Endodermal cell (in vitro differentiated cells): ENCODE measurements around the gene OGN.

GRCh38 chr9:89941994-89942309 is 337.1 kb downstream of the GADD45G start:
- PRO-cap = no peak

GRCh38 chr9:89996147-89996587 is 391.4 kb downstream of the GADD45G start:
- PRO-cap = no peak

DNA sequence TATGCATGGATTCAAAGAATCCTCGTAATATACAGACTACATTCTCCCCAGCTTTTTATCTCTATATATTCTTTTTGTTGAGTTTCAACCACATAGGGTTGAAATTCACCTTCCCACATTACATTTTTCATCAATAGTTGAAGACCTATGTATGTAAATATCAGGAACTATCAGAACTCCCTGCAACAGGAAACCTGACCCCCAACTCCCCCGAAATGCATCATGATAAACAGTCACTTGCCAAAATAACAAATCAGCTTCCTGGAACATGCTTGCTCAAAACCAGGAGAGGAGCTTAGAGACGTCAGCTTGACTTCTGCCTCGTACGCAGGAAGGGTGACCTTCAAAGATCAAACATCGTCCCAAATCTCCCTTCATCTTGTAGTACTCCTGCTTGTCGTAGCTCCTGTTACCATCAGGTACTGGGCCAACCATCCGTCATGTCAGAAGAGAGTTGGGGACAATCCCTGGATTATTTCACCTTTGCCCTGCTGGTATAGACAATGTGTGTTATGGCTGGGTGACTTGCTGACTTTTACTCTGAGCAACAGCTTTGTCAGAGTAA is 396.1 kb downstream of the GADD45G start:
- PRO-cap = no peak

DNA sequence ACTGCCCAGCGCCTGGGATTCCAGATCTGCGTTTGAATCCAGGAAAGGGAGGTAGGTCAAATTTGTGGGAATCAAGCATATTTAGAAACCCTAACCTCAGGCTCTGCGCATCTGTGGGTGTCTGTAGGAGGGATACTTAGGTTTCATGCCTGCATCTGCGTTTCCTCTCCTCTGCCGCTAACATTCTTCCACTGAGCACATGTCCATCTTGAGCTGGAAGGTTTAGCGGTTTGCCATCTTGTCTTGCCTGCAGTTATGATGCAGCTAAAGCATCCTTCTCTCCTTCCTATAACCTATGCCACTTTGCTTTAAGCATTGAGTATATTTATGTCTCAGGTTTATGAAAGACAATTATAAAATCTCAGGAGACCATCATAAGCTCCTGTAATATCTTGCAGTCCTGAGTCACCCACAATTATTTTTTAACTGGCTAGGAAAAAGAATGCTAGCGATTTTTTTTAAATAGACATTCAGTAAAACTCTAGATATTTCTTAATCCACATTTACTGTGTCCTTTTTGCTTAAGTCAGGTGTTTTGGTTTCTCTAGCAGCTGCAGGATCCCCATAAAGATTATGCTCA is 26.0 kb downstream of the SYK start:
- PRO-cap = no peak

- PRO-cap = no peak
These were observed 52.6 kb downstream of the SYK start for GRCh38 chr9:90854281-90854608.

DNA sequence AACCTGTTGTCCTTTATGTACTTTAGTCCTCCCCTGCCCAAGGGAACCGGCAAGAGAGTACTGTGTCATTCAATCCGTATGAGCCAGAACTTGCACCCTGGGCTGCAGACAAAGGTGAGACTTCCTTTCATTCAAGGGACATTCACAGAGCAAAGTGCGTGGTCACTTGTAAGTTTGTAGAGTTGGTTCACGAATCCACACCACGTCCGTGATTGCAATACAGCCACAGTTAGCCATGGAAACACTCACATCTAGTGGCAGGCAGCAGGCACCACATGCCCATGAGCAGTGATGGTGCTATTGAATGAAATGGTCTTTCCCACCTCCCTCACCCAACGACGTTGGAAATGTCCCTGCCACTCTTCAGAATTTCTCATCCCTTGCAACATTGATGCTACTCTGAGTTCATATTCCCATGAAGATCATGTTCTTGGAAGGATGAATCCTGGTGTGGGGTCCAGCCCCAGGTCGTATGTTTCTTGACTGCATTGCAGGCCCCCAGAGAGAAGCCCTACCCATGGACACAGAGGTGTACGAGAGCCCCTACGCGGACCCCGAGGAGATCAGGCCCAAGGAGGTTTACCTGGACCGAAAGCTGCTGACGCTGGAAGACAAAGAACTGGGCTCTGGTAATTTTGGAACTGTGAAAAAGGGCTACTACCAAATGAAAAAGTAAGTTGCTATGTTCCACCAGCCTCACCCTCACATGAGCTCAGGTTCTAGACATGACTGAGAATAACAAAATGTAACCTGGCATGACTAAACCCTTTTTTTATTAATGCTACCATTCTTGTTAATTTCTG is 72.8 kb downstream of the SYK start:
- PRO-cap = no peak

- PRO-cap = no peak
These were observed 230.1 kb downstream of the AUH start for GRCh38 chr9:91131454-91132089.

DNA sequence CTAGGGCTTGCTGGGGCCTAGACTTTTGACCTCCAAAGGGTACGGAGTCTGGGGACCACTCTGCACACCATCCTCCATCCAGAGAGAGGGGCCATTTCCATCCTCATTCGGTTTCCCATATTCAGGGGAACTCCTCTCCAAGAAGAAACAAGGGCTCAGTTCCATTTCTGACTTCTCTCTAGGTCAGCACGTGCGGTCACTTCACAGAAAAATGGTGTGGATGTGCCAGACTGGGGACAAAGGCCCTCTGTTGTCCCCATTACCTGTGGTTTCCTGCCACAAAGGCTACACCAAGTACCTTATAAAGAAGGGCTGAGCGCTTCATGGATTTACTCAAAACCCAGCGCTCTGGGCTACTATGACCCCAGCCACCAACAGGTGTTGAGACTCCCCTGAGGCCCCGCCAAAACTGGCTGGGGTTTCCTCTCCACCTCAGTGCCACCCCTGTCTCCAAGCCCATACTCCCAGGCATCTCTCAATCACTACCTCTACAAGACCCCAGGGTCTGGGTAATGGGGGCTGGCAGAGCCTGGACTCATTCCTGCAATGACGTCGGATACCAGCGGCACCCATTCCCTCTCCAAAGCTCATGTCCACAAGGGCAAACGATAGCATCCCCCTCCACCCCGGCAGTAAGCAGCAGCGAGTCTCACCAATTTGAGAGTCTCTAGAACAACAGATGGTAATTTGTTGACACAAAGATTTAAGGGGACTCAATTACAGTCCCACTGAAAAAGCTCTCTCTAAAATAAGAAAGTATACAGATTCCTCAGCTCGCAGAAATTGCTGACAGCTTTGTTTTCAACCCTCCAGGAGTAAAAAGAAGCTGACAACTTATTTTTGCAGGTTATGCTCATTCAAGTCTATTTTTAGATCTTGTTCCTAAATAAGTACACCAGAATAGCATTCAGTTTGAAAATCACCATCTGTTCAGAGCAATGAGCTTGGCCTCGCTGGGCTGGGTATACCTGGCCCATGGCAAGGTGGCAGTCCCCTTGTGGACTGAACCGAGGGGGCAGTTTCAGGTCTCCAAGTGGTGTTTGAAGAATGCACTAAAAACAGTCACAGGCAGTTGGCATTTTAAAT is 169.7 kb downstream of the AUH start:
- PRO-cap = no peak

DNA sequence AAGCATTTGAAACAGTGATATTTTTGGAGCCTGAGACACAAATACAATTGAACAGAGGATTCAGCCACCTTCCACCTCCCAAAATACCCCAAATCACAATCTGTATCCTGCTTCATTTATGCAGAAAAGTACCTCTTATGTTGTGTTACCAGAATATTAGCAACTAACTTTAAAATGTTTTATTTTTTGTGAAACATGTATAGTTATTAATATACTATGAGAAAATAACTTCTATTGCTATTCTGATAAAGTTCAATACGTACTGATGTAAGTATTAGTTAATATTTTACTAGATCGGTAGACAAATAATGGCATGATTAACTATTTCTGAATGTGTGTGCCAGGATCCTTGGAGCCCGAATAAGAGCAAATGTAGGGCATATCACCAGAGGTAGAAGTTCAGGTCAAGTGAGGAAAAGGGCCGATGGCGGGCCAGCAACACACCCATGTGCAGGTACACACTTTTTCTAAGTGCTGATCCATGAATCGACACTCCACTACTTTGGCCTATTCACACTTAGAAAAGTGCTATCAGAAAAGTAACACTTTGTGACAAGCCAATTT is 150.5 kb downstream of the AUH start:
- PRO-cap = no peak

DNA sequence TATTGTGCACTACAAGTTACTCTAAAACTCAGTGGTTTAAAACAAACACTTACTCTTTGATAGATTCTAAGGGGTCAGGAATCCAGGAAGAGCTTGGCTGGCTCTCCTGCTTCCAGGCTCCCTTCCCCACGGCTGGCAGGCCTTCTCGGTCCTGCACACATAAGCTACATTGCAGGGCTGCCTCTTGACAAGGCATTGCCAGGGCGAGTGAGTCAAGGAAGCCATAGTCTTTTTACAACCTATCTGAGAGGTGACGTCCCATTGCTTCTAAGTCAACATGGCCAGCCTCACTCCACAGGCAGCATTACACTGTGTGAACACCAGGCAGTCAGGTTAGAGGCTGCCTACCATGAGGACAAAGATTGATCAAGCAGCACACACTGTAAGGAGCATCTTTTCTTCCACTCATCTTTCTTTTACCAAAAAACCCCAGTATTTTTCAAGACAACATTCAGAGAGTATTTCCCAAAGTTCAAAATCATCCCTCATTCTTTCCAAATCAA is 119.7 kb downstream of the AUH start:
- PRO-cap = no peak

DNA sequence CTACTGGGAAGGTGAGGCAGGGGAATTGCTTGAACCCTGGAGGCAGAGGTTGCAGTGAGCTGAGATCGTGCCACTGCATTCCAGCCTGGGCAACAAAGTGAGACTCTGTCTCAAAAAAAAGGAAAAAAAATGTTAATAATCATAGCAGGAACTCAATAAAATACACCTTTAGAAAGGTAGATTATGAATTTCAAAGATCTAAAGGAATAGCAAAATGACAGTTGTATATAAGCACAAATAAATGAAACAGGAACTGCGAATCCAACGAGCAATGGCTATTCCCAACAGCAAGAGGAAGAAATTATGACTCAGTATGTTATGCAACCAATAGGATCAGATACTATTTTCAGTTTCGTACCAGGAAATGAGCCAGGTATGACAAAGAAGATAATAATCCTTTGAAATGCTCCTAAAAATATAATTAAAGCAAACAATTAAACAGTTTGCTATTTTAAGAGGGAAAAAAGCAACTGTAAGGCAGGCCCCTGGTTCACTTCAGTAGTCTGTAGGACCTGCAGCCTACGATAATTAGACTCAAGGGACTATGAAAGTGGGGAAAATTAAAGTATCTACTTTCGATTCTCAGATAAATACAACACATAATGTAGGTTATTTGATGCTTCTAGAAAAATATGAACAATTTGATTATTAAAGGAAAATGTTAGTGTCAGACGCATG is 58.9 kb downstream of the AUH start:
- PRO-cap = no peak

- PRO-cap = no peak
These were observed 15.8 kb downstream of the NFIL3 start for GRCh38 chr9:91407748-91408319.

DNA sequence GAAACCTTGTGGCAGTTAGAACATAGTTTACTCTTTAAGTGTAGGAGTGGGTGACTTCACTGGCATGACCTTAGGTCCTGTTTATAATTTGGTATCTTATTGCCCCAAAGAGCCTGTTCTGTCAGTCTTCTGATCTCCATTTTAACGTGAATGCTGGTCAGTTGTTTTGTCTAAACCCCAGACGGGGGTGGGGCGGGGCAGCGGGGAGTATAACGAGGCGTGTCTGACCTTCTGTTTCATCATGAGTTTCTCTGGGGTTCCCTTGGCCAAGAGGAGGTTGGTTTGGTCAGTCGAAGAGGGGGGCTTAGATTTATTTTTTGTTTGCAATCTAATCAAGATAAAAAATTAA is 77.1 kb upstream of the NFIL3 start:
- PRO-cap = no peak

DNA sequence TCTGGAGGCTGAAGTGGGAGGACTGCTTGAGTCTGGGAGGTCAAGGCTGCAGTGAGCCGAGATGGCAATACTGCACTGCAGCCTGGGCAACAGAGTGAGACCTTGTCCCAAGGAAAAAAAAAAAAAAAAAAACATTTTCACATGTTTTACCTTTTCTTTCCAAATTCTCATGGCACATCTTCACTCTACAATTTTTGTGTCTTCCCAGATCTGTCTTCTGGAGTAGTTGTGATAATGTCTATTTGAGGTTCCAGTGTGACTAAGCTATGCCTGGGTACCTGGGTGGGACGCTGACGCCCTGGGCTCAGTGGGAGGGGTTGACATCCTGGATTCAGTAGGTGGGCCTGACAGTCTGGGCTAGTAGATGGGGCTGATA is 153.7 kb downstream of the ROR2 start:
- PRO-cap = no peak

DNA sequence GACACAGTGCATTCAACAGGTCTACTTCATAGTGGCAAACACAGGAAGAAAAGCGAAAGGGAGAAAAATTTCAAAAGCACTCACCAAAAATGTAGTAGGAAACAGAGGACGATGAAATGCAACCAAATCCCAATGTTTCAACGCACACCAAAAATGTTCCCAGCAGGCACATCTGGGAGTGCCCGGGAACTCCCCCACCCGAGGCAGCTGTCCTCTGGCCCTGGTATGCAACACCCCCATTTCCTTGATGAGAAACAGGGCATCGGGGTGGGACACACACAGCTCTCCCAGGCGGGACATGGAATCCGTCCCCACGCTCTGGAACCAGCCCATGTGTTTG is 125.6 kb downstream of the ROR2 start:
- PRO-cap = no peak

- PRO-cap = no peak
These were observed 102.3 kb downstream of the ROR2 start for GRCh38 chr9:91847688-91848245.

GRCh38 chr9:91857307-91857880 is 92.6 kb downstream of the ROR2 start:
- PRO-cap = no peak

- PRO-cap = no peak
These were observed 3.4 kb downstream of the ROR2 start for GRCh38 chr9:91946351-91947311.

DNA sequence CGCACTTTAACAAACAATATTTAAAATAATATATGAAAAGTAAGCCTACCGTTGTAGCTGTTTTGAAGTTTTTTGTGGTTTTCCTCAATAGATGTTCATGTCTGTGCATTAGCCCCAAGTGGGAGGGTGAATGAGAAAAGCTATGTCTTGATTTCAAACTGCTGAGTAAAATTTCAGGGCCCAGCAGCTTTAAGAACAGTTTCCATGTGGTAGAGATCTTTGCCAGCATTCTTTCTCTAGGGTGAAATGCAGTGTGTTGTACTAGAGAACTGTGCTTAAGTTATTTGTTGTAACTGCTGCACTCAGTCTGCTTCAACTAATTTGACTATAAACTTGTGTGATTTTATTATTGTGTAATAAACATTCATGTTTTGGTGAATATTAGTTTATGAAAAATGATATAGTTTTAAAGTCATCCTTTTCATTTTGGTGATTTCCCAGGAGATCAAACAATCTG is at the start of gene OGN:
Gene OGN, minus strand, starts transcription at position 132 of the 457 bp plus-strand sequence.
- PRO-cap = no peak

DNA sequence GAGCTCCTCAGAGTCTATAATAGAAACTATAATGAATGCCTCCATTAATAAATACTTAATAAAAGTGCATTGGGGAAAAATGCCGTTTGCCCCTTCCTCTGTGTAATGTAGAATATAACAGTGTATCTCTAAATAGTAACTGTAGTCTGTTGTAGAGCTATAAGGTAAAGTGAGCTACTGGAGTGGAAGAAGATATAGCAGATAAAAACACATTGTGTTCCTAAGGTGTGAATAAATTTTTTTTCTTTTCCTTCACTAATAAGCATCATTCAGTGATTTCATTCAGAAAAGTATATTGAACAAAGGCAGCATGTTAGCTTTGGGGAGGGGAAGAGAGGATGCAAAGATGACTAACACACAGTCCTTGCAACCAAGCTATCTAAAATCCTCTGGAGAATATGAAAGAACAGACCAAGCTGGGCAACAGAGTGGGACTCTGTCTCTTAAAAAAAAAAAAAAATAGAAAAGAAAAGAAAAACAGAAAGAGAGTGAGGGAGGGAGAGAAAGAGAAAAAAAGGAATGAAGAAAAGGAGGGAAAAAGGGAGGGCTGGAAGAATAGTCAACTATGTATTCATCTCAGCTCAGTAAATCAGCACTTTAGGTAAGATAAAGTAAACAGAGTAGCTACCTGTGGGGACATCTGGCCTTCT is 22.2 kb upstream of the OMD start:
- PRO-cap = no peak